A673 (cell line): ENCODE results near the genes APEX2 and SPIN2B.

GRCh38 chrX:53716385-53716817 is 29.9 kb upstream of the HUWE1 start:
- PRO-cap, result no peak

- PRO-cap, result bidirectional peak, plus-strand start at chrX:54182584, minus-strand start at chrX:54182517; bidirectional peak, plus-strand start at chrX:54183009, minus-strand start at chrX:54182975
Observed at GRCh38 chrX:54182108-54183112, 644 bp downstream of the FAM120C start.

DNA sequence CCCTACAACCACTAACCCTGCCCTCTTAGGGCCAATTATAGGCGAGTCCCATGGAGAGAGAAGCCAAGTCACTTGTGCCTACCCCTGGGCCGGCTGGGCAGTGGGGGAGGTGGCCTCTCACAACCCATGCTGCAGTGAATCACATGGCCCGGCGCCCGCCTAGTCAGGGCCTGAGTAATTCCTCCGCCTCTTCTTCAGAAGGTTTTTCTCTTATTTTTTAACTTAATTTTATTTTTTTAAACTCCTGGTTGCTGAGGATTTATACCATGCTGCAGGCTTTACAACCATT is 3.6 kb downstream of the FGD1 start:
- PRO-cap, result no peak

- PRO-cap, result no peak
Observed at GRCh38 chrX:54528803-54529227, 1.2 kb upstream of the GNL3L start.

DNA sequence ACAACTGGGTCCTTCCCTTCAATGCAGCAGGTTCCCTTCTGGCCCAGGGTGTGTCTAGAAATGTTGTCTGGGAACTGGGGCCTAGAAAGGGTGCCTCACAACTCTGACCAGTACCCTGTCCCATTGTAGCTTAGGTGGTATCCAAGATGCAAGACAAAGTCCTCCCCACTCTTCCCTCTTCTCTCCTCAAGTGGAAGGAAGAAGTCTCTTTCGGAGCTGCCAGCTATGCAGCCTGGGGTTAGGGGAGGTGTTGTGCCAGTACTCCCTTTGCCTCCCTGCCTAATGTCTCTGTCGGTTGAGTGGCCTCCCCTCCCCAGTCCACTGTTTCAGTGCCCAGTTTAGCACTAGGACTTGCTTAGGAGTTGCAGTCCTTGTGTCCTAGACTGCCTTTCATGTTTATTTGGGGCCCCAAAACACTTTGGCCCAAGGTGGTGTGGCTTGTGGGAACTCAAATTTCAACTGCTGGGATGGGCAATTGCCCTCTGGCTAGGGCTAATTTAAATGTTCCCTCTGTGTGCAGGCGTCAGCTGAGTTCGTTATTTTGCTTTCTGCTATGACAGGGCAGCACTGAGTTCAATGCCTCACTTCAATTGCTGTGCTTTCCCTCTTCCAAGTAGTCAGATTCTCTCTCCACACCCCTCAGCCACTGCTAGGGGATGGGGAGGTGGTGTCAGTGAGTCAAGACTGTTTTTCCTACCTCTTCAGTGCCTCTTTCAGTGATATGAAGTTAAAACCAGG is 51.3 kb downstream of the ITIH6 start:
- PRO-cap, result no peak

- PRO-cap, result bidirectional peak, plus-strand start at chrX:55000004, minus-strand start at chrX:54999909; bidirectional peak, plus-strand start at chrX:55000325, minus-strand start at chrX:55000250
Observed at GRCh38 chrX:54999523-55000870, at the start of gene APEX2. APEX2 (plus strand) TSS chrX:55000363.

DNA sequence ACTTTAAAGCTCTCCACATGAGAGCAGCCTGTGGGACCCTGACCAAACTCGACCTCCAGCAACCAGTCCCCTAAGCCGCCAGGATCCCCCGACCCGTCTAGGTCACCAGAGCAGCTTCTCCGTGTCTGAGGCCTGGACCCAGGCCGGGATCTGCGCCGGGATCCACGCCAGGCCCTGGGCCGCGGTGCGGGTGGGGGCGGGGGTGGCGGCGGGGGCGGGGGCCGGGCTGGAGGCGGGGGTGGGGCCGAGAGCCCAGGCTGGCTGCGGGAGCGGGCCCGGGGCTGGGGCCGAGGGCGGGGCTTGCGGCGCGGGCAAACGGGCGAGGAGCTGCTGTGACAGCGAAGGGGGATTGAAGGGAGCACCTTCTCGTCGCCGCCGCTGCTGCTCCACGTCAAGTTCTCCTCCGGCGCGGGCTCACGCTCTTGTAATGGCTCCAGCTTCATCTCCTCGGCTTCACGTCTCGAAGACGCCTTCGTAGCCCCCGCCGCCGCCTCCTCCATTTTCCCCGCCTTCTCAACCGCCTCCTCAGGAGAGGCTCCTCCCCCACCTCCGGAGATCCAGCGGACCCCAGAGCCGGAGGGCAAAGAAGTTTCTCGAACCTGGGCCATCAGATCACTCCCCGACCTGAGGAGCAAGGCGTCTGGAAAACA is 1.2 kb downstream of the USP51 start:
- PRO-cap, result bidirectional peak, plus-strand start at position 299 of the sequence, minus-strand start at position 152 of the sequence; bidirectional peak, plus-strand start at position 610 of the sequence, minus-strand start at position 515 of the sequence

DNA sequence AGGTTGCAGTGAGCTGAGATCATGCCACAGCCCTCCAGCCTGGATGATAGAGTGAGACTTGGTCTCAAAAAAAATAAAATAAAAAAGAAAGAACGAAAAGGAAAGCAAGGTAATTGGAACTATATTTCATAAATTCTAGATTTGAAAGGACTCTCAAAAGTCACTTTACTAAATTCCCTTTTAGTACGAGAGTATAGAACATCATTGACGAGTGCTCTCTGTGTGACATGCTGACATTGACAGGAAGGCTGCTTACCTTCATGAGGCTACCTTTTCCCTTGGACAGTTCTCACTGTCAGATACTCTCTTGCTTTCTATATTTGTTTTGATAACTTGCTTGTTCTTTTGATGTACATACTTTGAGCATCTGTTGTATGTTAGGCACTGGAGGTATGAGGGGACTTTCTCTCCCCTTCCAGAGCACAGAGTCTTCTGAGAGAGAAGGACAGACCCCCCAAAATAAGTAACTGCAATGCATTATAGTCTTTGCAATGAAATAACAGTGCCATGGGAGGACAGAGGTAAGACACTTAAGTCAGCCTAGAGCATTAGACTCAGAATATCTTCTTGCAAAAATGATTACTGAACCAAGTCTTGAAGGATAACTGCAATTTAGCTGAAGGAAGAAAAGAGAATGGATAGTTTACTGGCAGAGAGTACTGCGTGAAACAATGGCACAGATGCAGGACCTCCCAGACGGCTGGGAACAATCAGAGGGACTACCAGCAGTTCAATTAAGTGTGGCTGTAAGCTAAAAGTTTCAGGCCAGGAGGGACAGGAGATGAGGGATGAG is 3.5 kb downstream of the RRAGB start:
- PRO-cap, result no peak

DNA sequence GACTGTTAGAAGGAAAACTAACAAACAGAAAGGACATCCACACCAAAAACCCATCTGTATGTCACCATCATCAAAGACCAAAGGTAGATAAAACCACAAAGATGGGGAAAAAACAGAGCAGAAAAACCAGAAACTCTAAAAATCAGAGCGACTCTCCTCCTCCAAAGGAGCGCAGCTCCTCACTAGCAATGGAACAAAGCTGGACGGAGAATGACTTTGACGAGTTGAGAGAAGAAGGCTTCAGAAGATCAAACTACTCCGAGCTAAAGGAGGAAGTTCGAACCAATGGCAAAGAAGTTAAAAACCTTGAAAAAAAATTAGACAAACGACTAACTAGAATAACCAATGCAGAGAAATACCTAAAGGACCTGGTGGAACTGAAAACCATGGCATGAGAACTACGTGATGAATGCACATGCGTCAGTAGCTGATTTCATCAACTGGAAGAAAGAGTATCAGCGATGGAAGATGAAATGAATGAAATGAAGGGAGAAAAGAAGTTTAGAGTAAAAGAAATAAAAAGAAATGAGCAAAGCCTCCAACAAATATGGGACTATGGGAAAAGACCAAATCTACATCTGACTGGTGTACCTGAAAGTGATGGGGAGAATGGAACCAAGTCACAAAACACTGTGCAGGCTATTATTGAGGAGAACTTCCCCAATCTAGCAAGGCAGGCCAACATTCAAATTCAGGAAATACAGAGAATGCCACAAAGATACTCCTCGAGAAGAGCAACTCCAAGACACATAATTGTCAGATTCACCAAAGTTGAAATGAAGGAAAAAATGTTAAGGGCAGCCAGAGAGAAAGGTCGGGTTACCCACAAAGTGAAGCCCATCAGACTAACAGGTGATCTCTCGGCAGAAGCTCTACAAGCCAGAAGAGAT is 220.0 kb downstream of the RRAGB start:
- PRO-cap, result no peak

DNA sequence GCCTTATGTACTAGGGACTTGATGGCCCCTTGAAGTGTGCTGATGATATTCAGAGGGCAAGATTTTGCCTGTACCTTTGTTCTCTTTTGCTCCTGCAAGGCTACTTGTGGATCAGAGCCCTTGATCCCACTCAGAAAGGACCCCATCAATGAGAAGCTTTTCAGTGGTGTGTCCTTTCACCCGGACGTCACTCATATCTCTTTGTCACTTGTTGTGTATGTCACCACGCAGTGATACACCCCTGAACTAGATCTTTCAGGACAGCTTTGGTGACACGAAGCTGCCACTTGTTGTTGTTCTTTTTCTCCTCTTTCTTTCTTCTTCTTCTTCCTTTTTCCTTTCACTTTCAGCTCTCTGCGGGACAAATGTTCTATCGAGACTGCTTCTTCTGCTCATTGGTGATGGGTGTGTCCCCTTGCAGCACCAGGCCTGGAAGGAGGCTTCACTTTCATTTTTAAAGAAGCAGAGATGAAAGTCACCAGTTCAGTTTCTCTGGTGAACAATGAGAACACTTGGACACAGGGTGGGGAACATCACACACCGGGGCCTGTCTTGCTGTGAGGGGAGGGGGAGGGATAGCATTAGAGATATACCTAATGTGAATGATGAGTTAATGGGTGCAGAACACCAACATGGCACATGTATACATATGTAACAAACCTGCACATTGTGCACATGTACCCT is 83.6 kb downstream of the NBDY start:
- PRO-cap, result no peak

- PRO-cap, result no peak
Observed at GRCh38 chrX:56994152-56995026, 952 bp downstream of the SPIN3 start.

DNA sequence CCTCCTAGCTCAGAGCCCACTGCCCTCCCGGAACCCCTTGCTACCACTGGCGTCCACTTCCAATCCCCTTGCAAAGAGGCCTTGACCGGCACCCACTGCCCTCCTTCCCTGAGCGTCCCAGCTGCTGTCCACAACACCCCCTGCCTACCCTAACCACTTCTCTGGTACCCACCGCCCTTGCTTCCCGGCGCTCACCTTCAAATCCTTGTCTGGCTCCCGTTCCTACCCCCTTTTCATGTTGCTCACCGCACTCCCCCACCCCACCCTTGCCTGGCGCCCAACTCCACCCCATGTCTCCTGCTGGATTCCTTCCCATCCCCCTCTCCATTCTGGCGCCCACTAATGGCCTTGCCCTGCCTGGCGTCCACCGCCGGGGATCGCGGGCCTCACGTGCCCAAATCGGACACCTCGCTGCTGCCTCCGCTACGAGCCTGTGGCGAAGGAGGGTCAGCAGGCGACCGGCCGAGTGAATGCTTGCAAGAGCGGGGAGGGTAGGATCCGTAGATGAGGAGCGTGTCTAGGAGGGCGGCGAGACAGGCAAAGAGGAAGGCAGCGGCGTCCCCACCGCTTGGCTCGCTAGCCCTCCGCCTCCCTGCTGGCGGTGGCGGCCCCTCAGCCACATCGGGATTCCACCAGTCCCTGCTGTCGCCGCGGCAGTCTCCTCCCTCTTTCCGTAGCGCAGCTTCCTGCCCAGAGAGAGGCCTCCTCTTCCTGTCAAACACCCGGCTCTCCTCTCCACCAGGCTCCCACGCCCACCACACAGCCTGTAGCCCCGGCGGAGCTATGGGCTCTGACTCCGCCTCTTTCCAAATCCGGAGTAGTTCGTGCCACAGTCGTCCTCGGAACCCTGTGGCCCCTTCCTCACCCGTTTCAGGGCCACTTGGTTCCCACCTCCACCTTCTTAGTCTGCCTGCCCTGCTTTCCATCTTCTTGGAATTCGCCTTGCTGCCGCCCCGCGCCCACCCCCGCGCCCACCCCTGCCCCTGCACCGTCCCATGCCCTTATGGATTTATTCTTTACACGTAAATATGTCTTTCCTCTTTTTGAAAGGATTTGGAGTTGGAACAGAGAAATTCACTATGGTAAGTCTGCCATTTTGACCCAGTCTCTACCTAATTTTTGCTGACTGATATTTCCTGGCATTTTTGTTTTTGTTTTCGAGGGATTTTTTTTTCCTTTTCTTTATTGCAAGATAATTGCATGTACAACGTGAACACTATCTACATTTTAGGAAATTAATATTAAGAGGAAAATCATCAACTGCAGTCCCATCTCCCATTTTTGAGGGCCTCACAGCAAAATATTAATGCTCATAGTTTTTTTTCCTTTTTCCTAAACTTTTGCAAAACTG is at the start of gene SPIN2B:
SPIN2B (minus strand) TSS at position 663 of the 1,351 bp plus-strand sequence.
- PRO-cap, result bidirectional peak, plus-strand start at position 809 of the sequence, minus-strand start at position 625 of the sequence

- PRO-cap, result no peak
Observed at GRCh38 chrX:57155181-57155603, 18.0 kb upstream of the SPIN2A start.

DNA sequence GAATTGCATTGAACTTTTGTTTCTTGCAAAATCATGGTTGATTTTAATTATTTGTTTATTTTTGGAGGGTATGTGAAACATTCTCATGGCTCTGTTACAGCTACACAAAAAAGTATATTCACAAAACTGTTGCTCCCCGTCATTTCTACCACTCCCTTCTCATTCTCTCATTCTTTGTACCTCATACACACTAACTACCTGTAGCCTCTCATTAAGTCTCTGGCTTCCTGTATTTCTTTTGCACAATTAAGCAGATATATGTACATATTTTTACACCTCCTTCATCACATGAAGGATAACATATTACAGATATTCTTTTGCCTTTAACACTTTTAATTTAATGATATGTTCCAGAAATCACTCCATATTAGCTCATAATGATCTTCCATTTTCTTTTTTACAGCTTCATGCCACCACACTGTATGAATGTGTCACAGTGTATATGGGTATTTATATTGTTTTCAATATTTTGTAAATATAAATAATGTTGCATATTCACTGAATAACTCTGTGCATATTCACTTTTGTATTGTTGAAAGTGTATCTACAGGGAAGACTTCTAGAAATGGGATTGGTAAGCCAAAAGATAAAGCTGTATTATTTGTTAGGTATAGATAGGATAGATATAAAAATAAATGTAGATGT is 204.6 kb upstream of the SPIN4 start:
- PRO-cap, result no peak

DNA sequence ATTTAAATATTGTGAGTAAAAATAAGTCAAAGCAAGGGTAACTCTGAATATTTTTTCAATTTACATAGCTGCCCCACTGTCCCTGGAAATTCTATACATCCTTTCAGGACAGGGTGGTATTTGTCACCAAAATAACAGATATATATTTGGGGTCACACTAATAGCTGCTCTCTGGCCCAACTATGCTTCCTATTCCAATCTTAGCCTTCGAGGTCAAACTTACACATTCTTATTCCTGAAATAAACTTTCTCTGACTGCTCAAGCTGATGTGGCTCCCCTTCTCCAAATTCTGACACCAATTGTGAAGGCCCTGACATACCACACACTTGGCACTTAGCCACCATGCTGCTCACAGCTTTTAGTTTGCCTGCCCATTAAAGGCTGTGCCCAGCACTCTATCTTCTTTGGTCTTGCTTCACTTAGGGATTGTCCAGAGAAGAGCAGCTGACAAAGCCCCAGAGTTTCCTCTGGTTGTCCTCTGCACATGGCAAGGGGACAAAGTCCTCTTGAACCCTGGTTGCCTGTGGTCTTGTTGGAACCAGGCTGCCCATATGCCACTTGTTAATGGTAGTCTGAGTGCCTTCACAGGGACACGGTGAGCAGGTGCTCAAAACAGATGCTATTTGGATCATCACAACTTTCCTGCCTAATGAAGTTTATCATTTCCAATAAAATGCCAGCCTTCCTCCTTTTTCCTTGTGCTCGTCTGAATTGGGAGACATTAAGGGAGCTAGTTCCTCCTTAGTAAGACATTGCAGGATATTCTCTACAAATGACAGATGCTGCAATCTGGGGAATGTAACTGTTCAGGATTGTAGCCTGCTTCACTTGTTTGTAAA is 126.1 kb downstream of the ARHGEF9 start:
- PRO-cap, result no peak

GRCh38 chrX:63741852-63742611 is 43.0 kb downstream of the ARHGEF9 start:
- PRO-cap, result no peak

DNA sequence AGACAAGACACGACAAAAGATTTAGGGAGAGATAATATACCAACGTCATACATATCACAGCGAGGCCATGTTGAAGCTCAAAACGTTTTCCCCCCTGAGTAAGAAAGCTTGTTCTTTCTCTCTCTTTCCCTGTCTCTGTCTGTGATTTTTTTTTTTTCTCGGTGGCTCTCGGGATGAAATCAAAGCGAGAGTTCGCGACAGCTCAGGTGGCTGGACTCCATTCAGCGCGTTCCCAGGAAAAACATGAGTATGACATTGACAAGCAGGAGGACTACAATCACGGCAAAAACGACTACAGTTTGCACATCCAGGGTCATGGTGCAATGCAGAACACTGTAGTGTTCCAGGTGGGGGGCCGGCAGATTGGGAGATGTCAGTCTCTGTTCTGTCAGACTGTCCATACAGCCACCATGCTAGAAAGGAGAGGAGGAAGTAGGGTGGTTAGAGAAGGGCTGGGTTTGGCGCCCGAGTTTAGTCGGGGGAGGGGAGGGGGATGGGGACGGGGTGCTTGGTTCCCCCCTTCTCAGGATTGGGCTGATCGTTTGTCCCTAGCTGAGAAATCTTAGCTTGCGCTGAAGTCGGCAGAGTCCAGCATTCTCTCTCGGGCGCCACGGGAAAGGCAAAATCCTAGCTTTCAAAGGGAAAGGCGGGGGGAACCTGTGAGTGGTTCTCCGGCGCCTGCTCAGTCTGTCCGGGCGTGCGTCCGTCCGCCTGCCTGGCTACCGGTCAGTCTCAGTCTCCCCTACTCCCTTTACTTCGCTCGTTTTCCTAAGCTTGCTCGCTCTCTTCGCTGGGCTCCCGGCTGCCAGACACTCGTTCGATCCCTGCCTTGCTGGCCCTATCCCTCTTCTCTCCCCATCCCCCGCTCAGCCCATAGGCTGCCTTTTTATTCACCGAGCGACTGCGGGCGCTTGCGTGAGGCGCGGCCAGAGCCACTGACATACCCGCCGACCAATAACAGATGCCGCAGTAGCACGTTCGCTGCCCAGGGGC is 30.5 kb downstream of the ARHGEF9 start:
- PRO-cap, result bidirectional peak, plus-strand start outside the sequence, minus-strand start at position 859 of the sequence

GRCh38 chrX:63755257-63755720 is 29.7 kb downstream of the ARHGEF9 start:
- PRO-cap, result bidirectional peak, plus-strand start at chrX:63755330, minus-strand start at chrX:63755122

DNA sequence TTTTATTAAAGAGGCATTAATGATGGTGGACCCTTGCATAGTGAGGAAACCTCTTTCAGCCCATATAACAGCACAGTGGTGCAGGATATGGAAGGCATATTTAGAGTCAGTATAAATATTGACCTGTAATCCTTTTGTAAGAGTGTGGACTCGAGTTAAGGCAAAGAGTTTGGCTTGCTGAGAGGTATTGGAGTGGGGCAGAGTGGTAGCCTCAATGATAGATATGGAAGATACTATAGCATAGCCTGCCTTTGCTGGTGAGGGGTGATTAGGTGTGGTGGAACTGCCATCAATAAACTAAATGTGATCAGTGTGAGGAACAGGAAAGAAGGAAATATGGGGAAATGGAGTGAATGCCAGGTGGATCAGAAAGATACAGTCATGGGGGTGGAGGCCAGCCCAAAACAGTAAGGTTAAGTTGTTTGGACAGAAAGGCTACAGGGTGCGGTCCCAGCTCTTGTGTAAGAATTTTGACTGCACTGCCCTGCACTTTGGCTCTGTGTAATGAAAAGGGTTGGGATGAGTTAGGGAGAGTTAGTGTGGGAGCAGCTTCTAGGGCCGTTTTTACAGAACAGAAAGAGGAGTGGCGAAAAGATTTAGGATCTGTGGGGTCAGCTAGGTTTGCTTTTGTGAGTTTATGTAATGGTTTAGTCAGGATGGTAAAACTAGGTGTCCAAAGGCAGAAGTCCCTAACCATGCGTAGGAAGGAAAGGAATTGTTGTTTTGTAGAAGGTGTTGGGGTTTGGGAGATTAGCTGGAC is 96.5 kb downstream of the ZC3H12B start:
- PRO-cap, result no peak

DNA sequence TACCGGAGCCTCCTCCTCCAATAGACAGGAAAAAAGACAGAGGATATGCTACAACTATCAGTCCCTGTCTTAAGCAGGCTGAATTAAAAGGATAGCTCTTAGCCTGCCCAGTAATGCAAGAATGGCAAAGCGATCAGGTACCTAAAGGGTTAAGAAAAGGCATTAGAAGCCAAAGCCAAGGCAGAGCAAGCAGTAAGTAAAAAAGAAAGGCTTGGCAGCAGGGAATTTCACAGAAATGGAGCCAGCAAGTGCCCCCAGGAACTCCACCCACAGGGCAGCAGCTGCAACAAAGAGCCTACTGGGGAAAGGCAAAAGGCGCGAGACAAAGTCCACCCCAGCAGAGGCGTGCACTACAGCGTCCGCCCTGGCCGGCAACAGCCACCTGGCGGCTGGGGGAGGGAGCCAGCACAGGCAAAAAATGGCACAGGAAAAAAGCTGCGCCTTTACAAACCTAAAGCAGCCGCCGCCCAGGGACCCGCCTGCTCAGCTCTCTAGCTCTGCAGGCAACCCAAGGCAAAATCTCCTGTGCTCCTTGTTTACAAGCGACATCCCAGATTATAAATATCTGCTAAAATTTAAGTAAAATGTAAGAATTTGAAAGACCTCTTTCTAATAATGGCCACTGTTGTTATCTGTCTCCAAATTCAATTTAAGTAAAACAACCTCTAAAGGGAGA is 162.3 kb downstream of the ZC3H12B start:
- PRO-cap, result no peak